ENCODE results near the gene ECT2.

- RRBS, result no CpG with 5 or more reads among the region's 6 CpGs
These were observed 10.1 kb downstream of the TNFSF10 start for GRCh38 chr3:172512973-172513787.

DNA sequence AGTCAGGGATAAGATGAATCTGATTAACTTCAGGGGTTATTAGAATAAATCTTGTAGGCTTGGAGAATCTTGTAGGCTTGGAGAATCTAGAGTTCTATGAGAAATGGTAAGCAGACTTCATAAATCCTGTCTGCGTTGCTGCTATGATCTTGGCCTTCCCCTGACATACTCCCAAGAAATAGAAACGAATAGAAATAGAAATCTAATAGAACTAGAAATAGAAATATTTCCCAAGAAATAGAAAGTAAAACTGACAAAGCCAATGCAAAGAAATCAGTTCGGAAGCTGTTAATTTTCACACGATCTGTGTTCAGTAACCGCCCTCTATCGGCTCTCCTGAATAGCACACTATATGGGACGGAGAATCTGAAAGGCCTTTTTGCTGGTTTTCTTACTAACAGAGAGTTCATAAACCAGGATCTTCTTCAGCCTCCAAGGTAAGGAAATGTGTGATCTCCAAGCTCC is 72.8 kb upstream of the TNFSF10 start:
- RRBS, result no CpG with 5 or more reads among the region's 7 CpGs

DNA sequence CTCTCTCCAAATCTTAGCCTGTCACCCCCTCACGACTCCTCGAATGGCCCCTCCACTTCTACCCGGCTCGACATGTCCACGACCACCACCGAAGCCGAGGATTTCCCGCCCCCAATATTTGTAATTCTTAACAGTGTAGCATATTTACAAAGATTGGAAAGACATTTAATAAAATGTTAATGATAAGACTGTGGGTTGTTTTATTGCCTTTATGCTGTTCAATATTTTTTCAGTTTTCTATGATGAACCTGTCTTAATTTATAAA is 80.8 kb upstream of the TNFSF10 start:
- RRBS, result no CpG with 5 or more reads among the region's 8 CpGs

DNA sequence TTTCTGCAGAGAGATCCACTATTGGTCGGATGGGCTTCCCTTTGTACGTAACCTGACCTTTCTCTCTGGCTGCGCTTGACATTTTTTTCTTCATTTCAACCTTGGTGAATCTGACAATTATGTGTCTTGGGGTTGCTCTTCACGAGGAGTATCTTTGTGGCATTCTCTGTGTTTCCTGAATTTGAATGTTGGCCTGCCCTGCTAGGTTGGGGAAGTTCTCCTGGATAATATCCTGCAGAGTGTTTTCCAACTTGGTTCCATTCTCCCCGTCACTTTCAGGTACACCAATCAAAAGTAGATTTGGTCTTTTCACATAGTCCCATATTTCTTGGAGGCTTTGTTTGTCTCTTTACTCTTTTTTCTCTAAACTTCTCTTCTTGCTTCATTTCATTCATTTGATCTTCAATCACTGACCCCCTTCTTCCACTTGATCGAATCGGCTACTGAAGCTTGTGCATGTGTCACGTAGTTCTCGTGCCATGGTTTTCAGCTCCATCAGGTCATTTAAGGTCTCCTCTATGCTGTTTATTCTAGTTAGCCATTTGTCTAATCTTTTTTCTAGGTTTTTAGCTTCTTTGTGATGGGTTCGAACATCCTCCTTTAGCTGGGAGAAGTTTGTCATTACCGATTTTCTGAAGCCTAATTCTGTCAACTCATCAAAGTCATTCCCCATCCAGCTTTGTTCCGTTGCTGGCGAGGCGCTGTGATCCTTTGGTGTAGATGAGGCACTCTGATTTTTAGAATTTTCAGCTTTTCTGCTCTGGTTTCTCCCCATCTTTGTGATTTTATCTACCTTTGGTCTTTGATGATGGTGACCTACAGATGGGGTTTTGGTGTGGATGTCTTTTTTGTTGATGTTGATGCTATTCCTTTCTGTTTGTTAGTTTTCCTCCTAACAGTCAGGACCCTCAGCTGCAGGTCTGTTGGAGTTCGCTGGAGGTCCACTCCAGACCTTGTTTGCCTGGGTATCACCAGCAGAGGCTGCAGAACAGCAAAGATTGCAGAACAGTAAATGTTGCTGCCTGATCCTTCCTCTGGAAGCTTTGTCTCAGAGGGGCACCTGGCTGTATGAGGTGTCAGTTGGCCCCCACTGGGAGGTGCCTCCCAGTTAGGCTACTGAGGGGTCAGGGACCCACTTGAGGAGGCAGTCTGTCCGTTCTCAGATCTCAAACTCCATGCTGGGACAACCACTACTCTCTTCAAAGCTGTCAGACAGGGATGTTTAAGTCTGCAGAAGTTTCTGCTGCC is 46.1 kb downstream of the NCEH1 start:
- RRBS, result no CpG with 5 or more reads among the region's 16 CpGs

DNA sequence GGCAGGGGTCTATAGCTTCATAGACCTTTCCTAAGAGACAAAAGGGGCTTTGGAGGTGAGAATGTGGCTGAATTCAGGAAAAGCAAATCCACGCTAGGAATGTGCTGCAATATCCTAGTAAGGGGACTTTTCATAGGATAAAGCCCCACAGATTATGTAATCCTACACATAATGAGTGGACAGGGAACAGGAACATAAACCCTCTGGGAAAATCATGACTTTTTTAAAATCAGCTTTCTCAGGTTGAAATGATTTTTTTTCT is 1.4 kb downstream of the NCEH1 start:
- RRBS, result no CpG with 5 or more reads among the region's 1 CpG

- RRBS, result under 1% methylated on average over 8 of the region's 54 CpGs
These were observed at the start of gene ECT2 for GRCh38 chr3:172750133-172751135. TSS of gene ECT2 (plus strand) at chr3:172750726.

- RRBS, result no CpG with 5 or more reads among the region's 1 CpG
These were observed 9.5 kb downstream of the ECT2 start for GRCh38 chr3:172760072-172760363.

DNA sequence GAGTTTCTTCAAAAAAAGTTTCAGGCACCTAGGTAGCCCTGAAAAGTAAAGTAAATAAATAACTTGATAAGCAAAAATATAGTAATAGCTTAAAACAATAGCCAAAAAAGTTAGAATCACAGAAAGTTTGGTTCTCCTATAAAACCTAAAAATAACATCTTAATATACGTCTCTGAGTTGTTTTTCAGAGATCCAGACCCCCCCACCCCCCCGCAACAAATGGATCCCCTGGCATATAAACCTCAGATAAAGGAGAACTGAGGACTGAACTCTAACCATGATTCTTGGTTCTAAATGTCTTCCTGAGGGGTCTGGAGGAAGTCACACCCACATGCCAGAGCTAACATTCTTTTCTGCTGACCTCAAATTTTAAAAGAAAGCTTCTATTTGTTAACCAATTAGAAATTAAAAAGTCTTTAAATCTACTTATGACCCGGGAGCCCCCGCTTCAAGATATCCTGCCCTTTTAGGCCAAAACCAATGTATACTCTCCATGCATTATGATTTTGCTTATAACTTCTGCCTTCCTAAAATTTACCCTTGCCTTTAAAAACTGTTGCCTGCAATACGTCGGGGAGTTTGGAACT is 188.2 kb downstream of the ECT2 start:
- RRBS, result no CpG with 5 or more reads among the region's 6 CpGs

- RRBS, result no CpG with 5 or more reads among the region's 13 CpGs
These were observed 419.6 kb upstream of the NAALADL2 start for GRCh38 chr3:174439274-174440188.

DNA sequence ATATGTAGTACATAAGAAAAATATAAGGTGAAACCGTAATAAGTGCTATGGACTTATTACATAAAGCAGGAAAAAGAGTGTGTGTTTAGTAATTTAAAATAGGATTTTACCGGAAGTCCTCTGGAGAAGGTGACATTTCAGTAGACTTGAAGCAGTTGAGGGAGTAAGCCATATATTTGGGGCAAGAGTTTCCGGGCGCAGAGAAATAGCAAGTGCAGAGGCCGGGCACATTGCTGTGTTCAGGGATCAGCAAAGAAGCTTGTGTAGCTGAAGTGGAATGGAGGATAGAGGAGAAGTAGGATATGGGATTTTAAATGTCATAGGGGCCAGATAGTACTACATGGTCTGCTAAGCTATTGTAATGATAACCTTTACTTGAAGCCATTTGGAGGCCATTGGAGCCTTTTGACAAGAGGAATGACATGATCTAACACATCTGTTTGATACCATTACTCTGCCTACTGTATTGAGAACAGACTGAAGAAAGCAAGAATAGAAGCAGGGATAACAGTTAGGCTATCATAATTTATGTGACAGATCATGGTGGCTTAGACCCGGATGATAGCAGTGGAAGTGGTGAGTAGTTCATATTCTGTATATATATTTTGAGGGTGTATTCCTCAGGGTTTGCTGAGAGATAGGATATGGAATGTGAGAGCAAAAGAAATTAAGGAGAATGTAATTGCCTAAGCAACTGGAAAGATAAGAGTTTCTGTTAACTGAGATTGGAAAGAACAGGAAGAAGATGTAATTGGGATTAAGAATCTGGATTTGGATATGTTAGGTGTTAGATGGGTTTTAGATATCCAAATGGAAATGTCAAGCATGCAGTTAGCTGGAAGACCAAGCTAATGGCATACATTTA is 416.2 kb upstream of the NAALADL2 start:
- RRBS, result 96% methylated on average over 2 of the region's 6 CpGs

GRCh38 chr3:177021717-177022319 is 175.5 kb downstream of the TBL1XR1 start:
- RRBS, result no CpG with 5 or more reads among the region's 4 CpGs

DNA sequence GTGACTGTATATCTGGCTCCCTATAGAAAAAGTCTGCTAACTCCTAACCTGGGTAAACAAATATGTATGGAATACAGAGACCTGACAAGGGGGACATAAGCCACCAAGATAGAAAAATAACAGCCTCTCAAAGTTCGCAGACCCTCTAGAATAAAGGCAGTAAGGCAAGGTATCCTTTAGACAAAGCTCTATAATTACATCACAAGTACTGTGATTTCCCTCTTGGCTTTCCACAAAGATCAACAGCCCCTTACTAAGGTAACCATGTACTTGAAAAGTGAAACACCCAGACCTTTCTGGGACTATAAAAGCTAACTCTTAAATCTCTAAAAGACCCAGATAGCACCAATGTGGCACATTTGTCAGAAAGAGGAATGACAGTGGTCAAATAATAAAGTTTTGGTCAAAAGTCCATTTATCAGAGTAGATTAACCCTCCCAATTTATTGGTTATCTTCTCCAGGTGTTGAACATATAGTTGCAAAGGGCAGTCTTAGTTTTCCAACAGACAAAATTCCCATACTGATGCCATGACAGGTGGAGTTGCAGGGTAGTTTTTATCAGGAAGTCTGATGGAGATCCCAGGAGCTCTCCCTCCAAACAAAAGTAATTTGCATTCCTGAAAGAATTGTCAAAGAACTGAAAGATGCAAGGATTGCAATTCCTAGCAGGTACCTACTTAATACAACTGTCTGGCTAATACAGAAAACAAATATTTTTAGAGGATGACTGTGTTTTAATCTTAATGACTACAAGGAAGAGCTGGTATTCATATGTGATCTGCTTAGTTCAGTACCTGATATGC is 51.7 kb downstream of the TBL1XR1 start:
- RRBS, result no CpG with 5 or more reads among the region's 1 CpG

- RRBS, result no CpG with 5 or more reads among the region's 3 CpGs
These were observed 27.2 kb downstream of the TBL1XR1 start for GRCh38 chr3:177169925-177170552.

GRCh38 chr3:177246709-177247293 is 49.5 kb upstream of the TBL1XR1 start:
- RRBS, result 89% methylated on average over 2 of the region's 4 CpGs

DNA sequence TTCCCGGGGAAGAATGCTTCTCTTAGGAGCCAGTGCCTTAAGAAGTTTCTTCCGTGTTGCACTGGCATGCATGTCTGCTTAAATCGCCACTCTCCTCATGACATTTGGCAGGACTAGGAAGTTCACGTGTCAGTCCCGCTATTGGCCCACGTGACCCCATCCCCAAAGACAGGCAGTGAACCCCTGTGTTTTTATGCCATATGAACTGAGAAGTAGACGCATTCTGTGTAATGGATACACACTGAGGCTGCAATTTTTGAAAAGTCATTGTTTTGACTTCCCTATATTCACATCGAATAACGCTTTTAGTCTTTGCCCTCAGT is 125.6 kb upstream of the TBL1XR1 start:
- RRBS, result no CpG with 5 or more reads among the region's 9 CpGs

GRCh38 chr3:177325196-177325676 is 128.0 kb upstream of the TBL1XR1 start:
- RRBS, result no CpG with 5 or more reads among the region's 4 CpGs

DNA sequence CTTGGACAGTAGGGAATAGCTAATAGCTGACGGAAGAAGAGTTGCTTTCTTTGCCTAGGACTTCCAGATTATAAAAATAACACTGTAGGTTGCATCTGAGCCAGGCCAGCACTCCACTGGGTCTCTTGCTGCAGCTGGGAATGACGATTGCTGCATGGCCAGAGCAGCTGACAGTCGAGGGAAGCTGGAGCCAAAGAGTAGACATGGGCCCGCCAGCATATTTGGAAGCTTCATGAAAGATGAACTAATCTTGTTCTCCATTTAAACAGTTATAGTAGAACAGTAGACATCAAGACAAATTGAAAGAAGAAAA is 81.4 kb upstream of the KCNMB2 start:
- RRBS, result no CpG with 5 or more reads among the region's 4 CpGs

DNA sequence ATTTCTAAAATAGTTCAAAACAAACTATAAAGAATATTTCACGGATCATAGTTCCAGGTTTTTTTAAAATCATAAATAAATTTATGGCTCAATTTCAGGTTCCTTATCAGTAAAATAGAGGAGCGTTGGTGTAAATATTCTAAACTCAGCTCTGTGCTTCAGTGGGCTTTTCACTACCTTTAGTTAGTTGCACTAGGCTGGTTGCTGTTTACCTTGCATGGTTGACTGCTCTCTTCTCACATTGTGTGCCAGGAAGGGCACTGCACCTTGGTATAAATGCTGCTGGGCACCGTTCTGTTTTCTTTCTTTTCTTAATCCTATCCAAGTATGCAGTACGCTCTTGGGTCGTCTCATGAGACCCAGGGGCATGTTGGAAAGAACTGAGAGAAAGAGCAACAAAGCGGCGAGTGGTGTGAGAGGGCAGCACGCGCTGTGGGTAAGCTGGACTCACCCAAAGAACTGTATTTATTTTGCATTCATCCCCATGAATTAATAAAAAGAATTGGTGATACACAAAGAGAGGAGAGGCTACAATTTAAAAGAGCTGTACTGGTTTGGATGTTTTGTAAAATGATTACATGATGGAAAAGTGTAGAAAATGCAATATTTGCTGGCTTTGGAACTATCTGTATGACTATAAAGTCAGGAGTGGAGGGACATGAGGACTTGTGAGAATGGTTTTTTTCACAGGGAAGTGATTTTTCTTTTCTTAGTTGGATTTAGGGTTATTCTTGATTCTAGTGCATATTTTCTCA is 22.5 kb downstream of the KCNMB2 start:
- RRBS, result no CpG with 5 or more reads among the region's 9 CpGs

DNA sequence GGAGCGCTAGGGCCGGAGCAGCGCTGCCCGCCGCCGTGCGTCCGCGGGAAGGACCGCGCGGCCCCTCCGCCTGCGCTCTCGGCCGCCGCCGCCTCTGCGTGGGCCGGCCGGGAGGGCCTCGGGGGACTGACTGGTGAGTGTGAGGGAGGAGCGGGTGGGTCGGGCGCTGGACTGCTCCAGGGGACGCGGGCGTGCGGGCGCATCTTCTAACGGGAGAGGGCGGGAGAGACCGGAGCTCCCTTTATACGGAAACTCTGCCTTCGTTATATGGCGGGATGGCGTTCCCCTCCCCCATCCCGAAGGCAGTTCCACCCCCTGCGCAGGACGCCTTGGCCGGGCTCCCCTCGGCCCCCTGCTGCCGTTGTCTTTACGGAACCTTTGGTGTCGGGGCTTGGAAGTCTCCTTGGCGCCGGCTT is 336 bp downstream of the ZNF639 start:
- RRBS, result 1% methylated on average over 6 of the region's 47 CpGs

DNA sequence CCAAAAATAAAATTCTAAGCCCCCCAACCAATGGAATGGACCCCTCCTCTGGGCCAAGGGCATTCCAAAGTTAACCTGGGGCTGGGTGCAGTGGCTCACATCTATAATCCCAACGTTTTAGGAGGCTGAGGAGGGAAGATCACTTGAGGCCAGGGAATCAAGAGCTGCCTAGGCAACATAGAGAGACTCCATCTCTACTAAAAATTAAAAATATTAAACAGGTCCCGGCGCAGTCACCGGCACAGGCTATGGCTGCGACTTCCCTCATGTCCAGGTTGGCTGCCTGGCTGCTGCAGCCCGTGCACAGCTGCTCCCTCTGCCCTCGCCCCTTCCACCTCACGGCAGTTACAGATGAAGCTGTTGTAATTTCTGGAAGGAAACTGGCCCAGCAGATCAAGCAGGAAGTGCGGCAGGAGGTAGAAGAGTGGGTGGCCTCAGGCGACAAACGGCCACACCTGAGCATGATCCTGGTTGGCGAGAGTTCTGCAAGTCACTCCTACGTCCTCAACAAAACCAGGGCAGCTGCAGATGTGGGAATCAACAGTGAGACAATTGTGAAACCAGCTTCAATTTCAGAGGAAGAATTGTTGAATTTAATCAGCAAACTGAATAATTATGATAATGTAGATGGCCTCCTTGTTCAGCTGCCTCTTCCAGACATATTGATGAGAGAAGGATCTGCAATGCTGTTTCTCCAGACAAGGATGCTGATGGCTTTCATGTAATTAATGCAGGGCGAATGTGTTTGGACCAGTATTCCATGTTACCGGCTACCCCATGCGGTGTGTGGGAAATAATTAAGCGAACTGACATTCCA is 13.0 kb upstream of the GNB4 start:
- RRBS, result no CpG with 5 or more reads among the region's 17 CpGs